Bronchus fibroblast of lung (primary cell): ENCODE measurements around the genes MICOS13 and ACER1.

GRCh38 chr19:5680047-5680727 lies at the start of gene MICOS13:
Gene MICOS13 (minus strand): TSS chr19:5680516.
- RAMPAGE, long total RNA: start-site peak on the minus strand at chr19:5680490-5680655, 933 and 777 reads in 2 replicates

- RAMPAGE, long total RNA: no peak
Measured at GRCh38 chr19:5880369-5880956, 10.1 kb upstream of the FUT5 start.

DNA sequence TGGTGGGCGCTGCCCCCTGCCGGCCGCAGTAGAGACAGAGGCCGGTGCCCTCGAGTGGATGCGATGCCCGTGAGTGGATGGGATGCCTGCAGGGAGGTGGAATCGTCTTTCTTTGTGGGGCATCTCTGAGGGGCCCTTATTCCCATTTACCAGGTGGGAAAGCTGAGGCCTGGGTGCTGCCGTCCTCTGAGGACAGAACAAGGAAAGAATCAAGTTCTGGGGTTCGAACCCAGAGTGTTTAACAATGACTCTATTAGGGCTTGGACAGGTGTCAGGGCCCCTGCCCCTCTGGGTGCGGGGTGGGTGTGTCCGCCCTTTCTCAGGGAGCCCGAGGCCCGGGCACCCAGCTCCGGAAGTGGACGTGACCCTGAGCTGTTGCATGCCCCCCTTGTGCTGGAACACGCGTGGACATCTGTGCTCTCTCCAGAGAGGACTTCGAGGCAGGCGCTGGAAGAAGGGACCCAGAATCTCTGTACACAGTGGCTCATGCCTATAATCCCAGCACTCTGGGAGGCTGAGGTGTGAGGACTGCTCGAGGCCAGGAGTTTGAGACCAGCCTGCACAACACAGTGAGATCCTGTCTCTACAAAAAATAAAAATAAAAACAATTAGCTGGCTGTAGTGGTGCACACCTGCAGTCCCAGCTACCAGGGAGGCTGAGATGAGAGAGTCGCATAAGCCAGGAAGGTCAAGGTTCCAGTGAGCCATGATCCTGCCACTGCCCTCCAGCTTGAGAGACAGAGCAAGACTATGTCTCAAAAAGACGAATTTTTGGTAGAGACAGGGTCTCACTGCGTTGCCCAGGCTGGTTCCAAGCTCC lies 10.7 kb downstream of the NDUFA11 start:
- RAMPAGE, long total RNA: no peak

DNA sequence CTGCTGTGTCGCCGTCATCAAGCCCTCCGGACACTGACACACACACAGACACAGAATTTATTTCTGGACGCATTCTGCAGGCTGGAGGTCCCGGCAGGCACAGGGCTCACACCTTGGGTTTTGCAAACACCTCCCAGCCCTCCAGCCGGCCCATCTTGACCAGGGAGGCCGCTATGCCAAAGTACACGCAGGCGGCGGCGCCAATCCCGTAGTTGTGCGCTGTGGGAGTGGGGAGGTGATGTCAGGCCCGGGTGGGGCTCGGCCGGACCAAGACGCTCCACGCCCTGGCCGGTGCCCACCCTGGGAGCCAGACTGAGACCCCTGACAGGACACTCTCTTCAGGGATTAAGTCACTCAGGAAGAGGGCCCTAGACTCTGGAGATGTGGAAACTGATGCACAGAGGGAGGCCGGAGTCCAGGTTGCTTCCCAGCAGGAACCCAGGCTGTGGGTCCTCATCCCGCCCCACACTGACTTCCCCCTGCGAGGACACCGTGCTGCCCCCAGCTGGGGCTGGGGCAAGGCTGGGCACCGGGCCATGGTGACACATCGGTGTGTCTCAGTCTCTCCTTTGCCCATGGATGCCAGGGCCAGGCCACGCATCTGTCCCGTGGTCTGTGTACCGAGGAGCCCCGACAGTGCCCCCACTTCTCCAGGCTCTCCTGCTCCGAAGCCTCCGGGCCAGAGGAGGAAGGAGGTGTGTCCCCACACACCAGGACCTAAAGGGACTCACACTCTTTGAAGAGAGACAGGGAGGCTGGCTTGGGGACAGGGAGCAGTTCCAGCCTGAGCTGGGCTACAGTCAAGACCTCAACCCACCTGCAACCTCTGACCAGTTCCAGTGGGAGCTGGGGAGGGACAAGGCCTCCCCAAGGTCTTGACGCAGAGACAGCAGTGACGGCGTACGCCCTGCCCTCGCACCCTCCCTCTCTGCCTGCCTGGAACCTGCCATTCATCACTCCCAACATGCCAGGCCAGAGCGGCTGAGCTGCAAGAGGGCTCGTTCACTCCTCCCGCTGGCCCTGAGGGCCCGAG lies 8.6 kb downstream of the NDUFA11 start:
- RAMPAGE, long total RNA: no peak

GRCh38 chr19:5949681-5950506 lies 28.0 kb downstream of the RANBP3 start:
- RAMPAGE, long total RNA: no peak

DNA sequence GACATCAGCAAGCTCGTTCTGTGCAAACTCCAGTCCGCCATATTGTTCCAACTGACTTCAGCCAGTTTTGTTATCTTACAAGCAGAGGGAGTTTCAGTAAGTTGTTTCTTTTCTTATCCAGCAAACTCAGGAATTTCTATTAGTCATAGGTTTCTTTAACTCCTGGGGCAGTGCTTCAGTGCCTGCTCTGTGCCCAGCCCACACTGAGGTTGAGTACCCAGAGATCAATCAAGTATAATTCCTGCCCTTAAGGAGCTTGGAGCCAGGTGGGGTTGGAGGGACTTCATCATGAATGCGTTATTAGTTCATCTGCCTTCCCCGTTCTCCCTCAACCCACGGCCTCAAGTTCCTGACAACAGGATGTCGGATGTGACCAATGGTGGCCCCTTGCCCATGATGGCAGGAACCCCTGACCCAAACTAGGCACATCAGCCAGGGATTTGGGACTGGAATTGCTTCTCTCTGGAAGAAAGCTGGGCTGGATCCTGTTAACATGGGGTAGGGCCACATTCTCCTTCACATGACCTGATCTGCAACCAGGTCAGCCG lies 7.6 kb upstream of the RANBP3 start:
- RAMPAGE, long total RNA: no peak

DNA sequence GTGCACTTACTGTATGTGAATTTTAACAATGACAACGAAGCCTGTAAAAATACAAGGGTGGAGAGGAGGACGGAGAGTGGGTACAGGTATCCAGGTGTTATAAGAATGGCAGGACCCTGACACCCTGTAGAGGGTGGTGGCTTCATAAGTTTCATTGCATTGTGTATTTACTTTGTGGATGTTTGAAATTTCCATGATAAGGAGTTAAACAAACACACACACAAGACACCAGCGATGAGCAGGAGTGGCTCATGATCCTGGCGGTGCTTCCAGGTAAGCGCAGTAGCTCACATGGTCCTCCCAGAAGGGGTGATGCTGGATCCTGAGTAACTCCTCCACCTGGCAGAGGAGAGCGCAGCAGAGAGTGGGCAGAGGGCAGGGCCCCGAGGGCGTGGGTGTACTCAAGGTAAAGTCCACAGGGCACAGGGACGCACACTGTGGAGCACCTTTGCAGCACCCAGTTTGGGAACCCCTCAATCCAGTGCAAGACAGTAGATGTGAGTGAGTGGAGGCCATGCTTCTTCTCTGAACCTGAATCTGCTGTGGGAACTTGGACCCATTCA lies 54.1 kb downstream of the RFX2 start:
- RAMPAGE, long total RNA: no peak

DNA sequence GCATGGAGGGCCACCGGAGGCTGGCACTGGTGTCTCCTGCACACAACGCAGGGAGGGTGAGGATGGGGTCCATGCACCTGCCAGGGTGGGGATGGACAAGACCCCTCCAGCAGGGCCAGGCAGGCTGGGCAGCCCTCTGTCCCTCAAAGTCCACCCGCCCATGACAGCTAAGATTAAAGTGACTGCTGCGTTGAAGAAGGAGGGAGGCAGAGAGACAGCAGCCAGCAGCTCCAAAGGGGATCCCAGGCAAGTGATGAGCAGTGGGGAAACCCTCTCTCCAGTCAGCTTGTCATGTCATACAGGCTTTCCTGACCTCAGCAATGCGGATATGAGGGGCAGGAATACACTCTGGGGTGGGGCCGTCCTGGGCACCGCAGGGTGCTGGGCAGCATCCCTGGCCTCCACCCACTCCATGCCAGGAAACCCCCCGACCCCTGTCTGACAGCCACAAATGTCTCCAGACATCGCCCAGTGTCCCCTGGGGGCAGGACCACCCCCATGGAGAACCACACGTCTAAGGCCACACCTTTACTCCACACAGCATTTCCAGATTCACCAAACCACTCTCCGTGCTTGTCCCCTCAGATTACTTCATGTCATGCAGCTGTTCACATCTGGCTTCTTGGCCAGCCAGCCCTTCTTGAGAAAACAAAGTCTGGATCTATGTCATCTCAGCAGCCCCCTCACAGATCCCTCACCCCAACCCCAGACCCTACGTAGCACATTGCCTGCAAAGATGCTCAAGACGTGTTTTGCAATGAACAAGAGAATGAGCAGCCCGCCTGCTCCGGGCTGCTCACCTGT lies 46.7 kb downstream of the RFX2 start:
- RAMPAGE, long total RNA: no peak

- RAMPAGE, long total RNA: no peak
Measured at GRCh38 chr19:6064202-6065141, 45.8 kb downstream of the RFX2 start.

DNA sequence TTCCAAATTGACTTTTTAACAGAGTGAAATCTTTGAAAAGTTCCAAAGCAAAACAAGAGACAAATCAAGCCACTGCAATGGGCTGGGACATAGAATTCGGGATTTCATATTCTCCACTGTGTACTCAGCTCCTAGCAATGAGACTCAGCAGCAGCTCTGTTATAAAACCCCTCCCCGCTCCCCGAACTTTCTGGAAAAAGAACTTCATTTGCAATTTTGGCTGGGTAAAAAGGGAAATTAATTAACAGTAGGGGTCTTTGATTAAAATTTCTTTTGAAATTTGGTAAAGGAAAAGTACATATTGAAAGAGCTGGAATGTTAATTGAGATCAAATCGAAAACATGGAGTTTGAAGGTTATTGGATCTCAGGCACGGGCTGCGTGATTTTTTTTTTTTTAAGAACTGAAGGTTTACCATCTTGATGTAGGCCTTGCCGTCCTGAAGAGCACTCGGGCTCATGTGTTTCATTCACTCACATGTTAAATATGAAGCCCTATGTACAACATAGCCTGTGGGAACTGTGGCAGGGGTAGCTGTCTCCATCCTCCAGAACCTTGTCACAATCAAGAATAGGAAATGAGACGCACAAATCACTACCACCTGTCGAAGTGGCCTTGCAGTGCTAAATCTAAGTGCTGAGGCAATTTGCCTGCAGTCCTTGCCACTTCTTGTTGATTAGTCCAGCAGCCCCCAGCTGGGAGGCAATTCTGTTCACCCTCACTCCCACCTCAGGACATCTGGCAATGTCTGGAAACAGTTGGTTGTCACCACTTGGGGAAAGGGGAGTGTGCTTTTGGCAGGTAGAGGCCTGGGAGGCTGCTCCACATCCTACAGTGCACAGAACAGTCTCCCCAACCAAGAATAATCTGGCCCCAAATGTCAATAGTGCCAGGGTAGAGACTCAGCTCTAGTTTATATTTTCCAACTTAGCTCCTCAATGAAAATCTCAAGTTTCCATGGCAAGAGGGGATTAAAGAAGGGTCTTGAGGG lies 10.9 kb downstream of the RFX2 start:
- RAMPAGE, long total RNA: no peak

GRCh38 chr19:6241571-6242209 lies 38.1 kb downstream of the MLLT1 start:
- RAMPAGE, long total RNA: no peak

DNA sequence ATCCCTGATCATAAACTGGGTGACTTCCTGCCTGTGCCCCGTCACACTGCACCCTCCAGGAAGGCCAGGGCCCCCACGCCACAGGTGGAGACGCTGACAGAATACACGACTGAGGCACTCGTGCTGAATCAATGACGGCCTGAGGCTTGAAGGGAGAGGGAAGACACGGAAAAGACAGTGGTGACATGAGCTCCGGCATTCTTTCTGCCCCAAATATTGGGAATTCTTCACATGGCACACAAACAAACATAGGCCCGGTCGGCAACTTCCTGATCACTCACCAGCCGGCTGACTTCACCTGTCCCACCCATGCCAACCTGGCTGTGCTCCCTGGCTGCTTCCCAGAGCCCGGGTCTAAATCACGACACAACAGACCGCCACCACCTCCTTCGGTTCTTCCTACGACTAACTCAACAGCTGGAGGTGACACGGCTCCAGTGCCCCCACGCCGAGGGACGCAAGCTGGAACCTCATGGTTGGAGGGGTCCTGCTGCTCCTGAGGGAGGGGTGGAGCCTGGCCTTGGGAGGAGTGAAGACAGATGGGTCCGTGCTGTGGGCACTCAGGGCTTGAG lies 9.7 kb downstream of the MLLT1 start:
- RAMPAGE, long total RNA: no peak

GRCh38 chr19:6333463-6333853 lies at the start of gene ACER1:
Gene ACER1 (minus strand): TSS chr19:6333612.
- RAMPAGE, long total RNA: no peak

DNA sequence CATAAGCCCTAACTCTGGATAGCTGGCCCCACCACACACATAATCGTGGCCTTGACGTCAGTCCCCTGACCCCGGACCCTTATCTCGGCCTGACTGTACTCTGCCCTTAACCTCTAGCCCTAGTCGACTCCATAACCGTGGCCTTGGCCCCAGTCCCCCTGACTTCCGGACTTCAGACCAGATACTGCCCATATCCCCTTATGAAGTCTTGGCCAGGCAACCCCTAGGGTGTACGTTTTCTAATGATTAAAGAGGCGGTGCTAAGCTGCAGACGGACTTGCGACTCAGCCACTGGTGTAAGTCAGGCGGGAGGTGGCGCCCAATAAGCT lies 322 bp upstream of the ALKBH7 start:
- RAMPAGE, long total RNA: no peak

- RAMPAGE, long total RNA: no peak
Measured at GRCh38 chr19:6373775-6374121, 1.2 kb downstream of the ALKBH7 start.

DNA sequence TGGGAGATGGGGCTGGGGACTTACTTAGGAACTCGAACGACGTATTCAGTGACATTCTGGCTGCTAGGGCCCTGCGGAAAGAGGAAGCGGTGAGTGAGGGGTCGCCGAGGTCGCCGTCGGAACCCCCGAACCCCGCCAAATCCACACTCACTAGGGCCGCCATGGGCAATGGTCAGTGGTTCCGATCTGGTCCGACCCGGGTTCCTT lies 228 bp downstream of the GTF2F1 start:
- RAMPAGE, long total RNA: no peak

GRCh38 chr19:6414793-6416169 lies 9.3 kb downstream of the KHSRP start:
- RAMPAGE, long total RNA: no peak

GRCh38 chr19:6418197-6418902 lies 6.3 kb downstream of the KHSRP start:
- RAMPAGE, long total RNA: no peak

GRCh38 chr19:6535790-6536812 lies 5.3 kb downstream of the TNFSF9 start:
- RAMPAGE, long total RNA: no peak

- RAMPAGE, long total RNA: no peak
Measured at GRCh38 chr19:6576920-6578179, 13.6 kb downstream of the CD70 start.